ENCODE measurements around the gene NRIP3.

- PRO-cap, 2 experiments: no peak in any of the 2 experiments
Measured at GRCh38 chr11:8082217-8083069, 1.4 kb downstream of the TUB start.

DNA sequence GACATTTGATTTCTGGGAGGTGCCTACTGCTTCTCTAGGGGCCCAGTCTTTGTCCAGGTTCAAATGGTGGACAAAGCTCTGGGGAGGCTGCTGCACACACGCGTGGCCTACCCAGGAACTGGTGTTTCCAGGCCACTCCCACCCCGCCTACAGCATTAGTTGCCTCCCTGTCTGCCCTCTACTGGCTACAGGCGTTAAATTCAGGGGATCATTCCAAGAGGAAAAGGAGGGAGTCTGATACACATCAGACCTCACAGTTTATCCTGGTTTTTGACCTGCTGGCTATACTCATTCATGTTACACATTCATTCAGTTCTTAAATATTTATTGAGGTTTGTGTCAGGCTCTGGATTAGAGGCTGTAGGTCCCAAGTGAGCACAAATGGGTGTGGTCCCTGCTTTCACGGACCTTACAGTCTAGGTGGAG lies 11.7 kb downstream of the TUB start:
- PRO-cap, 2 experiments: no peak in any of the 2 experiments

DNA sequence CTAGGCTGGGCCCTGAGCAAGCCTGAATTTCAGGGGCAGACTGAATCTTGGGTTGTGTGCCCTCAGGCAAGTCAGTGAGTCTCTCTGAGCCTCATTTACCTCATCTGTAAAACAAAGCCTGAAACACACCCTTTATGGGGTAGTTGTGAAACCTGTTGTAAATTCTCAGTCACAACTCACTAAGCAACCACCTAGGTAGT lies 36.4 kb downstream of the LMO1 start:
- PRO-cap, 2 experiments: no peak in any of the 2 experiments

- PRO-cap, 2 experiments: no peak in any of the 2 experiments
Measured at GRCh38 chr11:8267729-8268084, 4.0 kb upstream of the LMO1 start.

GRCh38 chr11:8268085-8268352 lies 4.3 kb upstream of the LMO1 start:
- PRO-cap, 2 experiments: no peak in any of the 2 experiments

- PRO-cap, 2 experiments: no peak in any of the 2 experiments
Measured at GRCh38 chr11:8277729-8277934, 14.0 kb upstream of the LMO1 start.

GRCh38 chr11:8641623-8642475 lies 40.6 kb downstream of the TRIM66 start:
- PRO-cap, 2 experiments: no peak in any of the 2 experiments

DNA sequence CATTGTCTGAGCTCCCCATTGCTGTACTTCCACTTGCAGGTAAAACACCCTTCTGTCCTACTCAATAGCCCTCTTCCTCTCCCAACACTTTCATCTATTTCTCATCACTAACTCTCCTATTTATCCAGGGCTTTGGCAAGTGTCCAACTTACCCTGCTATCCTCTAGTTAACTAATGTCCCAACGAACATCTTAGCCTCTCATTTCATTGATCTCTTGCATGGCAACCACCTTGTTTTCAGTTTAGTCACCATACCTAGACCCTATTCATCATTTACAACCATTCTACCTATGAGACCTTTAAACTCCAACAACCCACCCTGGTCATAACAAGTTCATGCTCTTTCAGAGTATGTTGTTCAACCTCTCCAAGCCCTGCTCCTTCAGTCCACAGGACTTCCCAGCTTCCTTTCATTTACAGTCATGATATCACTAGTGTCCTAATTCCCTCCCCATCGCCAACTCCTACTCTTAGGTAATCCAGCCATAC lies 38.7 kb downstream of the TRIM66 start:
- PRO-cap, 2 experiments: no peak in any of the 2 experiments

GRCh38 chr11:8651906-8652675 lies 30.4 kb downstream of the TRIM66 start:
- PRO-cap, 2 experiments: peak in 1 of 2 experiments; most common plus-strand start chr11:8652369 (in 1)

- PRO-cap, 2 experiments: no peak in any of the 2 experiments
Measured at GRCh38 chr11:8691779-8692194, 9.2 kb downstream of the RPL27A start.

DNA sequence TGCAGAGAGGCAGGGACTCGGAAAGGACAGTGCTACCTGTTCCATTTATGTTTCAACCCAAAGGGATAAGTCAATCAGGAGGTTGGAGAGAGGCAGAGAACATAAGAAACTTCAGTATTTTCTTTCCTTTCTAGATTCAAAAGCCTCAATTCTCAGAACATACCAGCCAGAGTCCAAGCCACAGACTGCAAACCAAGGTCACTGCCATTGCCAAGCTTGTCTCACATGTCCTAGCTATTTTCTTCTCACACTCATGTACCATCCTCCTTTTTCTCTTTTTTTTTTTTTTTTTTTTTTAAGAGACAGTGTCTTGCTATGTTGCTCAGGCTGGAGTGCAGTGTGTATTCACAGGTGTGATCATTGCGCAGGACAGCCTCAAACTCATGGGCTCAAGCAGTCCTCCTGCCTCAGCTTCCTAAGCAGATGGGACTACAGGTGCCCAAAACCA lies 11.2 kb downstream of the DENND2B start:
- PRO-cap, 2 experiments: no peak in any of the 2 experiments

GRCh38 chr11:8808225-8808574 lies 2.3 kb downstream of the DENND2B start:
- PRO-cap, 2 experiments: no peak in any of the 2 experiments

DNA sequence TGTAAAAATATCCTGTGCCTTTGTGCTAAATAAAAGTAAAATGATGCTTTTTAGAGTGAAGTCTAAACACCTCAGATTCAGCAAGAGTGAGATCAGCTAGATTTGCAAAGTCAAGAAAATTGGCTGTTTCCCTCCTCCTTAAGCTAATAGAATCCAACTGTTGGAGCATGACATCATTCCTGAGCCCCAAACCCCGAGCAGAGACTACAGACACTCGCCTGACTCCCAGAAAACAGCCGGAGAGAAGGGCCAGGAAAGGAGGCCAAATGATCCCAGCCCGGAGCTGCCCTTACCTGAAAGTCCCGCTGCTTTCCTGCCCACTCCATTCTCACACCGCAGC lies 280 bp downstream of the DENND2B start:
- PRO-cap, 2 experiments: no peak in any of the 2 experiments

DNA sequence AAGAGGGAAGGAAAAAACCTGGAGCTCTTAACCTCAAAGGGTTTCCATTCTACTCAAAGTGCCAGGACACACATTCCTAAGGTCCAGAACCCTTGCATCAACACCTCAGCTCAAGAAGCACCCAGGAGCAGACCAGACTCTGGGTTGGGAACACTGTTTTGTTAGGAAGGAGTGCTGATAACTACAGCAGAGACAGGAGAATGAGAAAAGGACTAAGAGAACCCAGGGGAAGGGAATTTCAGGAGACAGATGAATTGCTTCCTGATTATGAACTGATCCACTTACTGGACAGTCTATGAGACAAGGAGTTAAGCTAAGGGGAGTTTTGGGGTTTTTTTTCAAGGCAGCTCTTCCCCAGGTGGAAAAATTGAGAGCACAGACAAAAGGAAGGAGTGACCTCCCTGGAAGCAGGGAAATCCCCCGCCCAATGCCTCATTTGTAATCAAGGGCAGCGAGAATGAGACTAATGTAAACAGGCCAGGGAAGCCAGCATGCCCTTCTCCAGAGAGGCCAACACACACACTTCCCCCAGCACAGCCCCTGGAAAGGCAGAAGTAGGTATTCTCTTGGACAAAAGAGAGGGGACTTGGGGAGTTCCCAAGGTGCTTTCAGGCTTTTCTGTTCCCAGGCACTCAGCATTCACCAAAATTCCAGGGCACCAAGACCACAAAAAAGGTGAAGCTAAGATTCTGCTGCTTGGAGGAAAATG lies 29.3 kb upstream of the DENND2B start:
- PRO-cap, 2 experiments: no peak in any of the 2 experiments

DNA sequence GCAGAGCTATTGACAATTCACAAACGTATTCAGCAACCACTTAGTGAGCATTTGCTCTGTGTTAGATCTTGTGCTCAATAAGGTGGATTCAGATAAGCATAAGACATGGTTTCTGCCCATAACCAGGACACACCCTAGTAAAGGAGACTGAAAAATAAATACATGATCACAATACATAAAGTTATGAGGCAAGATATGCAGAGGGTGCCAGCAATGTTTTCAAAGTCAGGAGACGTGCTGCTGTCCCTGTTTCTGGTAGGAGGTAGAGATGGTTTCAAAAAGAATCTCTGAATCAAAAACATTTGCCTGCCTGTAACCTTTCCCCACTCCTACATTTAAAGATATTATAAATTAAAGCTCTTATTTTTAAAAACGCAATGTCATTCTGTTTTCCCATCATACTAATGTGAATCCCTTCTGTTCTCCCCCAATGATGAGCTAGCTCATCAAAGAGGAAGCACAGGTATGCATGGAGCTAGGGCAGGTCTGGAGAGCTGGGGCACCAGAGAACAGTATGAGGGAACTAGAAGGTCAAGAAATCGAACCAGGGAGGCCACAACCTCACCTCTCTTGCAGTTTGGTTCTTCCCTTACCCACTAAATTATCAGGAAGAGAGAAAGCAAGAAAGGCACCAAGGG lies 1.2 kb downstream of the TMEM9B start:
- PRO-cap, 2 experiments: no peak in any of the 2 experiments

DNA sequence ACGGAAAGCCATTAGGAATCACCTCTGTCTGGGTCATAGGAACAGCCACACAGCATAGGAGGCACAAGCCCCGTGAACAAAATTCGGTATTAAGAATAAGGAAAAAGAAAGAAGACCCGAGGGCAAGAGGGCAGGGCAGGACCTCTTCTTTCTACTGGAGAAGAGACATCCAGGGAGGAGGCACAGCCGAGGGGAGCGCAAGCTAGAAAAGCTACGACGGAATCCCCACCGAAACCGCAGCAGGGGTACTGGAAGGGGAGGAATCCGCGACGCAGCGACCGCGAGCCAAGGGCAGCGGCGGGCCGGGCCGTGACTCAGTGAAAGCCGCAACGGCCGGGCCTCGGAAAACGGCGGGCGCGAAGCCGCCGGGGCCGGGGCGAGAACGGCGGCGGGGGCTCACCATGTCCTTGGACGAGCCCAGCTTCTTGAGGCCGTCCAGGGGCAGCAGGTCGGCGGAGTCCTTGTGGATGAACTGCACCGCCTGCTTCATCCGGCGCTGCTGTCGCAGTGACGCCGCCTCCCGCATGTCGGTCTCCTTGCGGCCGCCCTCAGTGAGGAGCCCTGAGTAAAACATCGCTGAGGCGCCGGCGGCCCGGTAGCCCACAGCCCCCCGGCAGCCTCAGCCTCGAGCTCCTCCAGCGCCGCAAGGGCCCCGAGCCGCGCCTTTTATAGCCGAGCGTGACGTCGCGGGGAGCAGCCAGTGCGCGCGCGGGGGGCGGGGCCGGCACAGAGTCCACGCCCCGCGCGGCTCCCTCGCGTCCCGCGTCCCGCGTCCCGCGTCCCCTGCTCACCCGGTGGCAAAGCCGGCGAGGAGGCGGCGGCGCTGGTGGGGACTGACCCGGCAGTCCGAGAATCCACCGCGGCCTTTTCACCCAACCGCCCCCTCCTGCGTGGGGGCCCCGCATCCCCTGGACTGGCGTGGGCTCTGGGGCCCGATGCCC lies at the start of gene NRIP3:
TSS of gene NRIP3 (minus strand) at position 640 of the 941 bp plus-strand sequence.
- PRO-cap, 2 experiments: peak in 1 of 2 experiments; most common minus-strand start position 640 of the sequence (in 1)

- PRO-cap, 2 experiments: no peak in any of the 2 experiments
Measured at GRCh38 chr11:9060934-9061133, 30.6 kb downstream of the SCUBE2 start.

DNA sequence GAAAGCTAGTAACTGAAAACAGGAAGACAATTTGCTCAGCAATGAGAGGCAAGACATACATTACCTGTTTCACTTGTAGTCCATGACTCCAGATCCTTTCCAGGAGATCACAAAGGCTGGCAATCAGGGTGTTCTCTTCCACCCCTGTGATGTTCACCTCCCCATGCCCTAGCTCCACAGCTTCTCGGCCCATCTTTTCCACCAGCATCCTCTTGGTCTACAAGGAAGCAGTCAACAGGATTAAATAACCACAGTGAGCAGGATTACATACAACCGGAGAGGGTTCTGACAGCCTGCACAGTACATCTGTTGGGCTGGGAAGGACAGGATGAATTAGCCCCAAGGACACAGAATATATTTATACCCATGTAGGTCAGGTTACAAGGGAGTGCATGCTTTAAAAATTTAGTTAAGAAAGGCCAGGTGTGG lies 69.3 kb upstream of the SCUBE2 start:
- PRO-cap, 2 experiments: no peak in any of the 2 experiments

DNA sequence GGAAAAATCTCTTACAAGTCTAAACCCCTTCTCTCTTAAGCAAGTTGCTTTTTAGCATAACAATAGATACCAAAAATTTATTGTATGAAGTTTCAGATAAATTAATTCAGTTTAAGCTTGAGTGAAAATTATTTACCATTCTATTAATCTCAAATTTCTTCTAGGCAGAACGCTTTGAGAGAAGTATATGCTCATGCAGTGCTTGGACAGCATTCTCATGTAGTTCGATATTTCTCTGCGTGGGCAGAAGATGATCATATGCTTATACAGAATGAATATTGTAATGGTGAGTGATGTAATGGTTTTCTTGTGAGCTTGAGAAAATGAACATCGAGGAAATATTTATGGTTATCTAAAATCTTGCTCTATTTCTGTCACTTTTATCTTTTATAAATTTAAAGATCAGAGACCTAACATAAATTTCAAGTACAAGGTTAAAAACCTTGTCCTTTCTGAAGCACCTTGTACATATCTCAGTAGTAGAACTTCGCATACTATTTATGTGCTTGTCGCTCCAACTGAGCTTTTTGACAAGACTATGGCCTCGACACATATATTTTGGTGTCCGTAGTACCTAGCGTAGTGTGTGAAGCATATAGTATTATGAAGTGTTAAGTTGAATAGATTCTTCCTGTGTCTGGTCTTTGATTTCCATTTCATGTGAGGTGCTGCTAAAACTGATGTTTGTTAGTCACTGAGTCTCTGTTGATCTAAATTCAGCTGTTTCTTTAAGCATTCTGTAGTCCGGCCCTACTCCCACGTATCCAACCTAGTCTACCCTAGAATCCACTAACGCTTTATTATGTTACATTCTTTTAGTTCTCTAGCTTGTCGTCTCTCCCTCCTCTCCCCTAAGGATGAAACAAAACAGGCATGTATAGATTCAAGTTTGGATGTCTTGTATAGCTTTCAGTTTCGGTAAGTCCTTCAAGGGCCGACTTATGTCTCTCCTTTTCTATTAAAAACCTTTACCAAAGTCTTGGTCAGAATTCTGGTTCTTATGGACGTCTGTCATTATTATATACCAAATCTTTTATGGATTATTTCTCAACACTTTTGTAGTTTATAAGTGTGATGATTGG lies 3.8 kb downstream of the WEE1 start:
- PRO-cap, 2 experiments: peak in 1 of 2 experiments; most common minus-strand start position 217 of the sequence (in 1)

- PRO-cap, 2 experiments: no peak in any of the 2 experiments
Measured at GRCh38 chr11:9682921-9683526, 19.1 kb downstream of the SWAP70 start.

Measured in psoas muscle (tissue), 2 donors.